ENCODE data around the gene PP2D1.

DNA sequence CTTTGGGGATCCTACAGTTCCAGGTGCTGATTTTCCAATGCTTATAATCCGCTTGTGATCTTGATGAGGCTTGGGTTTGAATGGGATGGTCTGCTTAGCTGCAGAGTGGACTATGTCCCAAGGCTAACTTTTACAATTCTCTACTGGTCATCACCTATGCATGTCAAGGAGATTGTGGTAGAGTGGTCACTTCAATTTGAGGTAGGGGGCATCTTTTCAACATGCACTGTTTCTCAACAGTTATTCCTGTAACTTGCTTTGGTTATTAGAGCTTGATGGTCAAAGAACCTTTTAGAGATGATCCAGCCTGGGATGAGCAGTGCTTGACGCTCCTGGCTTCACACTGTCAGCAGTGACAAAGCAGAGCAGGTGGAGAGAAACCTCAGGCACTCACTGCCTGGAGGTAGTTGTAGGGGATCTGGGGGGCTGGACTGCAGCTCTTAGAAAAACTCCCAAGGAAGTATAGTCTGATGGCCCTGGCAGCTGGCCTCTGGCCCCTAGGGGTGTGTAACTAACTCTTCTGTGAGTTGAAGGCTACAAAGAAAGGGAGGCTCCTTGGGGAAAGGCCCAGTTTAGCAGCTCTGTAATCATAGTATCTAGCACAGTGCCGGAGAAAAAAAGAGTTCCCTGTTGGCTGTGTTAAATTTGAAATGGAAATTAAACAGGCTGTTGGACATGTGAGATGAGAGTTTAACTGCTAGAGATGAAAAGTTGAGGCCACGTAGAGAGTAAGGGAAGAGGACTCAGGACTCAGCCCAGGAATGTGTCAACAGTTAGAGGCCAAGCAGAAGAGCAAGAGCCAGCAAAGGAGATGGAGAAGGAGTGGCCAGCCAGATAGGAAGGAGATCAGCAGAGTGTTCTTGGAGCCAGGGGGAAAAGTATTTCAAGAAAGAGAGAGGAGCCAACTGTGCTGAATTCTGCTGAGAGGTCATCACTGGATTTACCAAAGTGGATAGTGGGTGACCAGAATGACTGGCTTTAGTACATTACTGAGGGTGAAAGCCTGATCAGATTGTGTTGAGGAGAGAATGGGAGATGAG is 14.1 kb downstream of the OXNAD1 start:
- PRO-cap, result no peak

DNA sequence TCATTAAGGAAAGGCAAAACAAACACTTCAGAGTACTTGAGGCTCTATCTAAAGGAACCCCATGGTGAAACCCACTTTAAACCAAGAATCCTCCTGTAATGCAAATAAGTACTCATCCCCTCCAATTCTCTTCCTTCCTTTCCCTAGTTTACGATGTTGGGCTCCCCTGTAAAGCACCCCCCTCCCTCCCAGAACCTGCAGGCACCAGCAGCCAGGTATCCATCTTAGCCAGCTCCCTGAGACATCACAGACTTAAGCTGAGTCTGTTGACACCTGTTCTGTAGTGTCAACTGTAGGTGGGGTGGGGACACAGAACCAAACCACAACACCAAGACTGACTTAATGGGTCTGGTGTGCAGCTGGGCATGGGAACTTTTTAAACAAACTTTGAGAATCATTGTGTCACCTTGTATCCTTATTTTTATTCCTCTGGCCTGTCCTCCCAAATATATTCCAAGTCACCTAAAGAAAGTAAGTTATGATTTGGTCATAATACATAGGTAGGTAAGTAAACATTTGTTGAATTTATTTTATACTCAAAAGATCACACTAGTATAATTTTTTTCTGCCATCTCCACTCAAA is 30.2 kb downstream of the RFTN1 start:
- PRO-cap, result no peak

DNA sequence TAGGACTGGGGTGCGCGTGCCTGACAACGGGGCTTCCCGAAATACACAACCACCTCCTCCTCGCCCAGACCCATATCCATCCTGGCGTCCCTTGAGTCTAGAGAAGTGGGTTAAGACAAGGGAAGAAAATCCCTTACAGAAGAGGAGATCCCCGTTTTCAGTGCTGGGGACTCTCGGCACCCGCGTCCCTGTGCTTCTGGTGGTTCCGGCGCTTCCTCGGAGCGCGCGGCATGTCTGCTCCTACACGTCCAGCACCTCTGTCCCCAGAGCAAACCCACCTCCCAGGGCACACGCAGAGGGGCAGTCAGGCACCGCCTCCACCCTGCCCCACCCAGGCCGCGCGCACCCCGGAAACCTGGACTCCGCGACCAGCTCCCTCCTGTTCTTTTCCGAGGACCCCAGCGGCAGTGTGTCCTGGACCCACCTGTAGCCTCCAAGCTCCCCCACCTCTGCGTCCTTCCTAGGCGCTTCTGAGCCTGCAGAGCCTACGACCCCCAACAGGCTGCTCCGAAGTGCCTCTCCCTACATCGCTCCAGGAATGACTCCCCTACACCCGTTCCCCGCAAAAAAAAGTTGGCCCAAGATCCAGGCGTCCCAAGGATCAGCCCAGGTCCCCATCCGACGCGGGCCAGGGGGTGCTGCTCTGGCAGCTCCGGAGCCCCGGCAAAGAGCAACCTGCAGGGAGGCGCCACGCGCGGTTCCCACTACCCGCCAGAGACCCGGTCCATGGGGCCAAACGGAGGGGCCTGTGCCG is 675 bp downstream of the RFTN1 start:
- PRO-cap, result no peak

DNA sequence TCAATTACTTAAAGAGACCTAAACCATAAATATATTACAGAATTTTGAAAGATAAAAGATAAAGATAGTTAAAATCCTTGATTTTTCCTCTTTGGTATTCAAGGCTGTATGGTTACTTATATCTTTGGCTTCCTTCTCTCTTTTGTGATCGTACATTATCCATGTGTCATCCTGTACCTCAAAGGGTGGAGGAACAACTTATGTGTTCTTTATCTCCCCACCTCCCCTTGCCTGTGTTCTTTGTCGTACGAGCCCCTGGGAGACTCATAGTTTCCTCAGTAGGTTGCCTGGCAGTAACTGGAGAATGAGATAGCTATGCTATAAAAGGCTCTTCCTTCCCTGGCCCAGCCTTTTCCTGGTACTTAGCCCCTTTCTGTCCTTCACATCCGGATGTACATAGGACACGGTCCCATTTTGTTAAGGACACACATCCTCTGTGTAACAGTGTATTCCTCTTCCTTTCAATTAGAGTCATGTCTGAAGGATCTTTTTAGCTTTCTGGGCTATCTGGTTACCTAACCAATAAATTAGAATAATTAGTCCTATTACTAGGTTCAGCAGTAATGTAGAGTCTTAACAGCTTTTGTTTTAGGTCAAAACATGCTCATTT is 32.1 kb downstream of the PLCL2 start:
- PRO-cap, result no peak

- PRO-cap, result no peak
Measured at GRCh38 chr3:16954075-16954301, 69.2 kb downstream of the PLCL2 start.

- PRO-cap, result no peak
Measured at GRCh38 chr3:17195233-17195526, 310.4 kb downstream of the PLCL2 start.

DNA sequence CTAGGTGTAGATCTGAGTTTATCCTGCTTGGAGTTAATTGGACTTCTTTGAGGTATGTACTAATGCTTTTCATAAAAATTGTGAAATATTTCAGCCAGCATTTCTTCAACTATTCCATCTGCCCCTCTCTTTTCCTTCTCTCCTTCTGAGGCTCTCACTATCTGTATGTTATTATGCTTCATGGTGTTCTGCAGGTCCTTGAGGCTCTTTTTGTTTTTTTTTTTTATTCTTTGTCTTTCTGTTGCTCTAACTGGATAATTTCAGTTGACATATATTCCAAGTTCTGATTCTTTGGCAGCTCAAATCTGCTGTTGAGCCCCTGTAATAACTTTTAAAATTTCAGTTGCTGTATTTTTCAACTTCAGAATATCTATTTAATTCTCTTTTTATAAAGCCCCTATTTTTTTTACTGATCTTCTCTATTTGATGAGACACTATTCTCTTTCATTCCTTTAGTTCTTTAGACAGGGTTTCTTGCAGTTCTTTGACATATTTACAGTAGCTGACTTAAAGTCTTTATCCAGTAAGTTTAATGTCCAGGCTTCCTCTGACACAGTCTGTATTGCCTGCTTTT is 334.2 kb downstream of the PLCL2 start:
- PRO-cap, result no peak

DNA sequence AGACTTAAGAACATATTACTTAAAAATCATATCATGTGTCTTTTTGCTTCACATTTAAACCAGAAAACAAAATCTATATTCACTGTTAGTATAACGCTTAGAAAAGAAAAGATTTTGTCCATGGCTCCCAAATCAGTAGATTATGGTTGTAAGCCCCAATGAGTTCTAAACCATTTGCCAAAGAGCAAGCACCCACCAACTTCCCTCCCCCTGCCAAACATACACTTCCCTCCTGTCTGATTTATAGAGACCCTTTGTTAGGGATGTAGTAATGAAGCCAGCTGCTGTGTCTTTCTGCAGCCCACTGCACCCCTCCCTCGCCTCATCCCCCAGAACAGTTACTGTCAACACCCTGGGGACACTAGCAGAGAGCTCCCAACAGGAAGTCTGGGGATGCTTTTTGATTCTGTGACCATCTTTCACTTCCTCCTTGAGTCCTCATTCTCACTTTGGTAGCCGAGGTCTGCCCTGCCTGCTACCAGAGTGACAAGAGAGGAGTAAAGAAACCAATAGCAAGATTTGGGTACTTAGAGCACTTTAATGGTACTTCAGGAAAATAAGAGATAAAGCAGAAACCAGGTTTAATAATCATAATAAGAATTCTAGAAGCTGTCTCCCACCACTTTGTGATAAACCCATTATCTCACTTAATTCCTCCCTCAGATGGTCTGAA is 201.6 kb downstream of the SATB1 start:
- PRO-cap, result unidirectional peak, plus-strand start at position 441 of the sequence

DNA sequence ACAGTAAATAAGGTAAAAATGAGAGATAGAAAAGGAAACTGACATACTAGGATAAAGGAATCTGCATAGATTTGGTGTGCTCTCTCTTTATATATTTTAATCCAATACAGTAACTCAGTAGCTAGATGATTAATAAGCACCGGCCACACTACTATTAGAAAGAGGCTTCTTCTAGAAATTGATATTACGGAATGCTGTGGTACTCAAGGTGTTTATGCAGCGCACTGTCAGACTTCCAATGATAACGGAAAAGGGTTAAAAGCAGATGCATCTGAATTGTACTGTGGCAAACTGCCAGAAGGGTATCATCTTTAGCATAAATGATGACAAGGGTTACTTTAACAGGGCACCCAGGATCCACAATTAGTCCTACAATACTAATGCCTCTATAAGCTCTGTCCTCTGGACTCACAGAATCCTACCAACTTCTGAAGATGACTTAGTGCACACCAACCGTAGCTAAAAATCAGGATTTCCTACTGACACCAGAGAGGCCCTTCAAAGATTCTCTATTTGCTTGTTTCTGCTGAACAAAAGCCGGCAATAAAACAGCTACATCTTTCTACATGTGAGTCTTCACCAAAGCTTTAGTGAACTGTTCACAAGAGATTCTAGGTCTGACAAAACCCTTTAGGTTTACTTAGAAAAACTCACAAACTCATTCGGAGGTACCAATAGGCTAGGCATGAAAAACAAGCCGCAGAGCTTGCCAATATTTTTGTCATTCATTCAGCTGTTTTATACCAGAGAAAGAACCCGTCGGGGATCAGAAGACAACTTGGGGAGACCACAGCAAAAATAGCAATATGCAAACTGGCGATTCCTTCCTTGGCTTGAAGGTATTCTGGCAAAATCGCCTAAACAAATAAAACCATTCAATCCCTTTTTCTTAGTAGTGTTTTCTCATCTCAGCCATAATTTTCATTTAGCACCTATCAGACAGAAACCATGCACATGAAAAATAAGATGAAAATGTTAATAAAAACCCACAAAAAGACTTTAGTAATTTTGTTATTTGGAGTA is 7.0 kb downstream of the SATB1 start:
- PRO-cap, result no peak

DNA sequence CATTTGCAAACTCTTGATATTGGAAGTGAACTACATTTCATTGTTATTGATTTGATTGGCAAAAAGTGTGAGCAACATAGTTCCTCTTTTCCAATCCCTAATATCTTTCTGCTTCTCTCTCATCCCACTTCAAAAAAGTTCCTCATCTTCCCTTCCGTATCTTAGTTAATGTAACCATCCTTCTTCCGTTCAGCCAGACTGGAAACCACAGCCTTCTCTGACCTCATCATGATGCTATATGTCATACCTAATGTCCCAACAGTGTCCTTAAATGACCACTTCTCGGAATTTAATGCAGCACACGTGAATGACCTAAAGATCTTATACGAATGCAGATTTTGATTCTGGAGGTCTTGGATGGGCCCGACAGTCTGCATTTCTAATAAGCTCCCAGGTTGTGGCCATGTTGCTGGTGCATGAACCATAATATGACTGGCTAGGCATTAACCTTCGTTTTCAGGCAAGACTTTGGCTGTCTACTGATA is 320.4 kb upstream of the SATB1 start:
- PRO-cap, result no peak

DNA sequence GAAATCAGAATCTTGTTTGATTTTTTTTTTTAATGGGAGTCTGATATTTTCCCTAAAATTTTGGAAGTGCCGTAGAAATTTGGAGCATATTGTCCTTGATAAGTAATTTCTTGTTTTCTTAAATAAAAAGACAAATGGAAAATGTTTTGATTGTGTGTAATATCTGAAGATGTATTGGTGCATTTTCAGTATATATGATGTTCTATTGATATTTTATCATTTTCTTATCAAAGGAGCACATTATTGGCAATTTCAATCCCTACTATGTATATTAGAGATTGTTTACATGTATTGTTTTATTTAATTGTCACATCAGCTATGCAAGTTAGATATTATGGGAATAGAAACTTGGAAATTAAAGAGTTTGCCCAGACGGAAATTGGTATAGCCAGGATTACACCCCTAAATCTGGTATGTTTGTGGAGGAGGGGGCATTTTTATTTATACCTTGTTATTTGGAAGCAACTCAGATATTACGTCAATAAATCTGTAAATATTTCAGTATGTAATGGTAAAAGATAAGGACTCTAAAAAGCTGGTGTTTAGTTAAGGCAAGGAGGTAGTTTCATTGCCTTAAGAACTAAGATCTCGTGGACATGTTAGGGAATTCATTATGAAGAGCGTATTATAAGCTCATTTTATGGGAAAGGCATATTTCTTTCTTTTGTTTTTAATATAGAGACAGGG is 2.0 kb downstream of the RAB5A start:
- PRO-cap, result no peak

DNA sequence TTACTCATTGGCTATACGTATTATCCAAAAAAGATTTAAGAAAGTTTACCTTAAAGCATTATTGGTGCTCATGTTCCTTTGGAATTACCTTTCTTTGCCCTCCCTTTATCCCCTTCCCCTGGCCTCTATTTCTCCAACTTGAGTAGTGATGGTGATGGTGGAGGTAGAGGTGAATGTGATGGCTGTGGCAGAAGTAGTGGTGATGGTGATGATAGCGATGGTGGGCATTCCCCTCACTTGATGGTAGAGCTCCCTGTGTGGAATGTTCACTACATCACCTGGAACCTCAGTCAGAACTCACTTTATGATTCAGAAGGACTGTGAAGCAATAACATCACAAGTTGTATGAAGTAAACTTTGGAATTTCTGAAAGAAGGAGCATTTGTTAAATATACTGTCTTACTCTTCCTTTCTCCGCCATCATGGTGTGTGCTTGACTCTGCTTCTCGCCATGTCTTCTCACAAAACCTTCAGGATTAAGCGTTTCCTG is at the start of gene PP2D1:
PP2D1 (minus strand) TSS at position 264 of the 490 bp plus-strand sequence.
- PRO-cap, result no peak

DNA sequence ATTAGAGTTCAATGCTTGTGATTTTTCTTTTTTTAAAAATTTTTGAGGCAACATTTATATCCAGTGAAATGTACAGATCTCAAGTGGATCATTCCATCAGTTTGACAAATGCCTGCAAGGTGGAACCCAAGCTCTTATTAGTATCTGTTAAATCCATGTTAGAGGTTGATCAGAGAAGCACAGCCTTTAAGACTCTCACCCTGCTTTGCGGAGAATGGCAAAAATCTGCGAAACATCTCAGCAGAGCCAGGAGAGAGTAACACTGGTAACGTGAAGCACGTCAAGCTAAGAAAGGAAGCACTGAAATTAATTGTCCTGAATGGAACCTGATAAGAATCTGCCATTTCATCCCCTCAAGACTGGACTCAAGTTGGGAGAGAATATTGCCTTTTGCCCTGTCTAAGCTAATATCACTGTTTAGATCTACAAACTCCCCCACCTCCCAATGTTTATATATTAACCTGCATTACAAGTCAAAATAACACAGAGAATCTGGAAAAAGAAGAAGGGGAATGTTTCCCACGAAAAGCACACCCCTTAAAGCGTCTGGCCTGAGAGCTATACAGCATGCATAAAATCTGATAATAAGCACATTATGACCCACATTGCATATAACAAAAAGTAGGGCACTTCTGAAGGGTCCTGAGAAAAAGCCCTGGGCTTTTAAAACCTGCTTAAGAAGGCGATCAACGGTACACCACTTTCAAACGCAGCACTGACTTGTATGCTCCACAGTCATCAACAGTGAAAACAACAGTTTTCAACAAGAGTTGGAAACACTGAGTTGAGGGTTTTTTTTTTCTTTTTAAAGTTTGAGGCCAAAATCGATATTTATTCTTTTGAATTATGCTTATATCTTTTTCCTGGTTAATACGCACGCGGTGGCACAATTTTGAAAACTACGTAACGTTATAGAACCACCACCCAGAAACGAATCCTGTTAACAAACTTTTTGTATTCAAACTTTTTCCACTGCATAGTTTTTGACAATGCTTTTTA is 1.4 kb upstream of the KAT2B start:
- PRO-cap, result no peak

DNA sequence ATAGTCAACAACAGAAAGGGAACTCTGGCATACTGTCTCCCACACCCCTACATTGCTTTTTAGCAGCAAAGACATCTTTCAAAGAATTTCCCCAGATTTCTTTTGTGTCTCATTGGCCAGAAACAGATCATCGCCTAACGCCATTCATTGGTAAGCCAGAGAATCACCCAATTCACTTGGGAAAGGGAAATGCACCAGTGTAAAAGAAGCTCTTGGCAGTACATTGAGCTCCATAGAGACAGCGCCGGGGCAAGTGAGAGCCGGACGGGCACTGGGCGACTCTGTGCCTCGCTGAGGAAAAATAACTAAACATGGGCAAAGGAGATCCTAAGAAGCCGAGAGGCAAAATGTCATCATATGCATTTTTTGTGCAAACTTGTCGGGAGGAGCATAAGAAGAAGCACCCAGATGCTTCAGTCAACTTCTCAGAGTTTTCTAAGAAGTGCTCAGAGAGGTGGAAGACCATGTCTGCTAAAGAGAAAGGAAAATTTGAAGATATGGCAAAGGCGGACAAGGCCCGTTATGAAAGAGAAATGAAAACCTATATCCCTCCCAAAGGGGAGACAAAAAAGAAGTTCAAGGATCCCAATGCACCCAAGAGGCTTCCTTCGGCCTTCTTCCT is 630.6 kb upstream of the ZNF385D start:
- PRO-cap, result unidirectional peak, plus-strand start at position 216 of the sequence

GRCh38 chr3:23551176-23551808 is 254.5 kb upstream of the UBE2E1 start:
- PRO-cap, result no peak

- PRO-cap, result no peak
Measured at GRCh38 chr3:23804167-23804686, 1.5 kb upstream of the UBE2E1 start.

DNA sequence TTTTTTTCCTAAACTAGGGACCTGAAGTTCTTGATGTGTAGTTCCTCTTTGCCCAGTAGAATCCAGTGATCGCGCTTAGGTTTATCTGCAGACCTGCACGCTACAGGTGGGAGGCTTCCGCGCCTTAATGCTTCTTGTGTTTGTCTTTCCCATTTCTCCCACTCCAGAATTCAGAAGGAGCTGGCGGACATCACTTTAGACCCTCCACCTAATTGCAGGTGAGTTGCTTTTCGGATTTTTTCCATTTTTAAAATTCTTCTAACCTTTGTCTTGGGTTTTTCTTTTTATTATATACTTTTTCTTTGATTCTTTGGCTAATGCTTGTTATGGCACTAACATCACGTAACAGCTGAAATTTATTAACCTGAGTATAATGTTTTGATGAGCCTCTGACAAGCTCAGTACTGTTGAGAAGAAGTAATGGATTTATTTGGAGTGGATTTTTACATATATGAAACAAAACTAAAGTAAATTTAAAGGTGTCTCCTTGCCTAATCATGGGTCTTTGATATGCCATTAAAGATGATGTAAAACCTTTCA is 5.6 kb downstream of the UBE2E1 start:
- PRO-cap, result unidirectional peak, minus-strand start at position 67 of the sequence

DNA sequence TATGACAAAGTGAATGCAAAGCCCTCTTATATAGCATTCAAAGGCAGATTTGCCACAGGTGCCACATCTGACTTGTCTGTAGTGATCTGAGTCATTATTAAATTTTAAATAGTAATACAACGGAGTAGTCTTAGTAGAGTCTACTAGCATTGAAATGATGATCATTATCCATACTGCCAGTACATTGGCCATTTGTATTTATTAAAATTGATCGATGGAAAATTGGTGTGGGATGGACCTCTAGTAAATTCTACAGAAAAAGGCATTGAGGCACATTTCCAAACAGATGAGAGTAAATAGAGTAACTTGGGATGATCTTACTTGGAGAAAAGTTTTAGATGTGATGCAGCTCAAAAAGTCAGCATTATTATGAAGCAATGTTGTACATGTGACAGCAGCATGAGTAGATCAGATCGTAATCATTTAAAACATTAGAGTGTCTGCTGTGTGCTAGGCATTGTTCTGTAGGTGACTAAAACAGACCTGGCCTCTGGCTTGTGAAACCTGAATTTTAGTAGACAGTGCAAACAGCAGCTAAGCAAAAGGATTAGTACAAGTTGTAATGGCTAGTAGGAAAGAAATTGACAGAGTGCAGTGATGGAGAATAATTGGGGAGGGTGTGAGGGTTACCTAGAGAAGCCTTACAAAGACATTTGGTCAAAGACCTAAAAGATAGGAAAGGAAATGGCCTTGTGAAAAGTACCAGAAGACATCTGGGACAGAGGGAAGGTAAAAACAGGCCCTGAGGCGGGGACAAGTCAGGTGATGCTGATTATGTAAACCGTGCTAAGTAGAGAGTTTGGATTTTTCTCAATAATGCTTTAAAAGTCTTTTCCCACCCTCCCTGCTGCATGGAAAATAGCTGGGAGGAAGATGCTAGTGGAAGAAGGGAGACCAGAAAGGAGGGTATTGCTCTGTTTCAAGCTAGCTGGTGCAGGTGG is 15.2 kb downstream of the UBE2E1 start:
- PRO-cap, result no peak

GRCh38 chr3:23826272-23826837 is 20.6 kb downstream of the UBE2E1 start:
- PRO-cap, result no peak

GRCh38 chr3:23919554-23920672 is 3.0 kb downstream of the RPL15 start:
- PRO-cap, result no peak